ENCODE data around the gene AMH.

DNA sequence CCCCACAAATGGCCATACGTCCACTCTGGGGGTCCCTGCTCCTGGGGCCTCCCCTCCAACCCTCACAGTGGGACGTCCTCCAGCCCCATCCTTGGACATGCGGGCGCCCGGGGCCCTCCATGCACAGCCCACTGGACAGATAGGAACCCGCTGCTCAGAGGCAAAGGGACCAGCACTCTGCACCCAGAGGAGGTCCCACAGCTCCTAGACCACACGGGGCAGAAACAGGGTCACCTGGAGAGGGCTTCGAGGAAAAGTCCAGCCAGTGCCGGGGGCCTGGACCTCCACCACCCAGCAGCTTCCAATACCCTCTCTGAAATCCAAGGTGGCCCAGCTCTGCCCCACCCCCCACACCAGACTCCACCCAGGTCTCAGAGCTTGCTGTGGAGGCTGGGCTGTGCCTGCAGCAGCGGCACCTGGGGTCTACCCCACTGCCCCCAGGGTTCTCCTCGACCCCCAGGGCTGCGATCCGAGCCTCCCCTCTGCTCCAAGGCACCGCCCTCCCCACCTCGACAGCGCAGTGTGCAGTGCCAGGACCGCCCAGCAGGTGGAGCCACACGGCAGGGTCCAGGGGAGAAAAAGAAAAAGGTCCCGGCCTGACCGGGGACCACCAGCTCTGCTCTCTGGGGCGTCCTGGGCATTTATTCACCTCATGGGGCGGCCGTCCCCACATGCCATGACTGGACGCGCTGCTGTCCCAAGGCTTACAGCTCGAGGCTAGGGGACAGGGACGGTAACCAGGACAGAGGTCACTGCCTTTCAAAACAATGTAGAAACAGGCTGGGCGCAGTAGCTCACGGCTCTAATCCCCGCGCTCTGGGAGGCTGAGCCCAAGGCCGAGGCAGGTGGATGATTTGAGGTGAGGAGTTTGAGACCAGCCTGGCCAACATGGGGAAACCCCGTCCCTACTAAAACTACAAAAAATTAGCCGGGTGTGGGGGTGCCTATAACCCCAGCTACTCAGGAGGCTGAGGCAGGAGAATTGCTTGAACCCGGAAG, 10.7 kb downstream of the REXO1 start:
- RRBS, result no CpG with 5 or more reads among the region's 35 CpGs

DNA sequence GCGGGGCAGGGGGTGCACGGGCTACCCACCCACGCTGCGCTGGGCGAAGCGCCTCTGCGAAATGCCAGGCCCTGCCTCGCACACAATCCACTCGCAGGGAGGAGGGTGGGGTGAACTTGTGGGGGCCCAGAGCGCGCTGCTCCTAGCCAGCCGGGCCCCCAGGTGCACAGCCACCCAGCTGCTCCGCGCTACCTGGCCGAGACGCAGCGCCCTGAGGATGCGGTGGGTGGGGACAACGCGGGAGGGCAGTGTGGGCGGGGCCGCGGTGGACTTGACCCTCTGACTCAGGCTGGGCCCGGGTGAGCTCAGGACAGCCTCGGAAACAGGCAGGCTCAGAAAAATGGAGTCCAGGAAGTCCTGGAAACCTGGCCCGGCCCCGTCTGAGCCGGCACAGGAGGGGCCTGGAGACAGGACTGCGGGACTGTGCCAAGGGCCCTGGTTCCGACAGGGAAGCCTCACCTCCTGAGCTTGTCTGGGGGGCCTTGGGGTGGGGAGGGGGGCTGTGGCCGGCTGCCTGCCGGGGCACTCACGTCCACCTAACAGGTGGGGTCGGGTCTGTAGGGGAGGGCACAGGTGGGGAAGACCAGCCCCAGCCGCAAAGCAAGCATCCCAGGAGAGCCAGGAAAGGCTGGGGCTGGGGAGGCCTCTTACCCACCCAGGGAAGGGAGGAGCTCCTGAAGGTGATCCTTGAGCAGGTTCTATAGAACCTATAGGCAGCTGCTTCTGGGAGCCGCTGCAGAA, 6.0 kb downstream of the KLF16 start:
- RRBS, result 1% methylated on average over 3 of the region's 36 CpGs

DNA sequence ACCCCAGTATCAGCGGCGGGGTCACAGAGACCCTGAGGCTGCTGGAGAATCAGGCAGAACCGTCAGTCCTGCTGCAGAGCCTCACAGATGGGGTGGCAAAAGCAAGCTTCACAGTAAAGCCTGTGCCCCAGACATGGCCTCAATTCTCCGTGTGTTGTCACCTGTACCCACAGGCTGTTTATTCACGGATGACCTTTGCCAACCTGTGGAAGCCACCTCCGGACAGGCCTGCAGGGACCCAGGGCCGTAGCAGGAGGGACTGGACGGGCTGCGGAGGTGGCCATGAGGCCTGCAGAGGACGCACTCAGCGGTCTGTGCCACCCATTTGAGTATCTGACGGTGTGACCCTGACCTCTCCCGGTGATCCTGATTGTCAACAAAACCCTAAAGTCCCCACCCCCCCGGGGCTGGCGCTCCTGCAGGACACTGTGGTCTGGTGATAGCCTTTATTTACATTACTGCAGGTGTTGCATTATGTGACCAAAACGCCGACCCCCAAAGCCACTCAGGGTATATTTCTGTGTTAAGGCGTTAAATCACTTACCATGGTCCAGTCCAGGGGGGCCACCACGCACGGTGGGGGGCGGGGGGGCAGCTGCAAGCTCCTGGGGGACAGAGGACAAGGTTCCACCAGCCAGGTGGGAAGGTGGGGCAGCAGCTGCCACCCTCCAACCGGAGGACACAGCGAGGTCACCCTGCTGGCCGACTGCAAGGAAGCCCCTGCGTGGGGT, 7.9 kb upstream of the KLF16 start:
- RRBS, result no CpG with 5 or more reads among the region's 25 CpGs

DNA sequence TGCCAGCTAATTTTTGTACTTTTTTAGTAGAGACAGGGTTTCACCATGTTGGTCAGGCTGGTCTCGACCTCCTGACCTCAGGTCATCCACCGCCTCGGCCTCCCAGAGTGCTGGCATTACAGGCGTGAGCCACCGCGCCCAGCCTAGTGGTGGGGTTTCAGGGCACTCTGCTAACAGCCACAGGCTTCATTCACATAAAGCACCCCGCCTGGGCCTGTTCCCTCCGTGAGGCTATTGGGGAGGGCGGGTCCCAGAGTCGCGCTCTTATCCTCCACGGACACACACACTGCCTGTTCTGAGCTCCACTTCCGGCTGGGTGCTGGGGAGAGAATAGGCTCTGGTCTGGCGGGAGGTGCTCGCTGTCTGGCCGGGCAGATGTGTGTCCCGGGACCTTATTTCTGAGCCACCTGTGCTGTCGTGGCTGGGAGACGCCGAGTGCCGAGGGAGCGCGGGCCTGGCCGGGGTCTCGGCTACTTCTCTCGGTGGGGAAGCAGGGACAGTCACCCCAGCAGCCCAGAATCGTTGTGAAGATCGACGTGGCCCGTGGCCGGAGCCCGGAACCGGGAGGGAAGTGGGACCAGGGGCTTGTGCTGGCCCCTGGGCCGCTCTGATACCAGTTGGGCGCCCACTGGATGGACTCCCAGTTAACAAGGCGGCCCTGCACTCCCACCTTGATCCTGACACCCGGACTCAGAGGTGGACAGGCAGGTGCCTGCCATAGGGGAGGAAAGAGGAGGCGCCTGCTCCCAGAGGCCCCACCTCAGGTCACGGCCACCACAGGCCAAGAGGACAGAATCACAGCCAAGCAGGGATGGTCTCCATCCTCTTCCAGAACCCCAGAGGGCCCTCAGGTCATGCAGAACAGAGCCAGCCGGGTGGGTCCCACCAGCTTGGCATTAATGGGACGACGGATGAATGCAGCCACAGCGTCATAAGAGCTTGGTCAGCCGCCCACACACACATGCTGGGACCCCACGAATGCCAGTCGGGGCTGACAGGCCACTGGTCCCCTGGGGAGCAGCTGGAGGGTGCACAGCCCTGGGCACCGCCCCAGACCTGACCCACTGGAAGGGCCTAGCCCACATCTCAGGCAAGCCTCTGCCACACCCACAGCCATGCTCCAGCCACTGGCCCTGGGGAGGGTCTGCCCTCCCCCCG, 9.3 kb upstream of the KLF16 start:
- RRBS, result 99% methylated on average over 9 of the region's 48 CpGs

- RRBS, result 97% methylated on average over 11 of the region's 32 CpGs
These were observed 10.4 kb upstream of the KLF16 start for GRCh38 chr19:1873445-1874432.

DNA sequence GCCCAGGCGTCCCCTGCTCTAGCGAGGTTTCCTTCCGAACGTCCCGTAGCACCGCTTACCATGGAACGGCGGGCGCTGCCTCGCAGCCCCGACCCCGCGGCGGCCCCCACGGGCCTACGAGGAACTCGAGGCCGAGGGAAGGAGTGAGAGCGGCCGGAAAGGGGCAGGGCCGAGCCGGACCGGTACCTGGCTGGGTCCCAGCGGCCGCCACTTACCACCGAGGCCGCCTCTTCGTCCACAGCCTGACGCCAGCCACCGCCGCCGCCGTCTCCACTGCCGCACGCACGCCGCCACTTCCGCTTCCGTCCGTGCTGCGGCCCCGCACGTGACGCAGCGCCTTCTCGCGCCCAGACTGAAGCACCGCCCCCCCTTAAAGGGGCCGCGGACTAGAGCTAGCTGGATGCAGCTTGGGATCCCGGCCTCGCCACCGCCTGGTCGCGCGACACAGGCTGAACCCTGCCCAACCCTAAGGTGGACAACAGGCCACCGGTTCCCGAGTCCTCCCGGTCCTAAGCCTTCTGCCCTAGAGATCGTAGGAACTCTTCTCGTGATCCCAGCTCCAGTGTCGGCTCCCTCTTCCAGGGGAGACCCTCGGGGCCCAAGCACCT, 9.3 kb downstream of the ABHD17A start:
- RRBS, result 9% methylated on average over 7 of the region's 63 CpGs

GRCh38 chr19:1881797-1883051, 3.1 kb downstream of the ABHD17A start:
- RRBS, result 98% methylated on average over 10 of the region's 49 CpGs

GRCh38 chr19:1887231-1887717, 2.0 kb upstream of the ABHD17A start:
- RRBS, result no CpG with 5 or more reads among the region's 5 CpGs

GRCh38 chr19:1943131-1943463, 2.1 kb downstream of the CSNK1G2 start:
- RRBS, result no CpG with 5 or more reads among the region's 10 CpGs

- RRBS, result no CpG with 5 or more reads among the region's 3 CpGs
These were observed 6.2 kb upstream of the BTBD2 start for GRCh38 chr19:2021678-2022101.

DNA sequence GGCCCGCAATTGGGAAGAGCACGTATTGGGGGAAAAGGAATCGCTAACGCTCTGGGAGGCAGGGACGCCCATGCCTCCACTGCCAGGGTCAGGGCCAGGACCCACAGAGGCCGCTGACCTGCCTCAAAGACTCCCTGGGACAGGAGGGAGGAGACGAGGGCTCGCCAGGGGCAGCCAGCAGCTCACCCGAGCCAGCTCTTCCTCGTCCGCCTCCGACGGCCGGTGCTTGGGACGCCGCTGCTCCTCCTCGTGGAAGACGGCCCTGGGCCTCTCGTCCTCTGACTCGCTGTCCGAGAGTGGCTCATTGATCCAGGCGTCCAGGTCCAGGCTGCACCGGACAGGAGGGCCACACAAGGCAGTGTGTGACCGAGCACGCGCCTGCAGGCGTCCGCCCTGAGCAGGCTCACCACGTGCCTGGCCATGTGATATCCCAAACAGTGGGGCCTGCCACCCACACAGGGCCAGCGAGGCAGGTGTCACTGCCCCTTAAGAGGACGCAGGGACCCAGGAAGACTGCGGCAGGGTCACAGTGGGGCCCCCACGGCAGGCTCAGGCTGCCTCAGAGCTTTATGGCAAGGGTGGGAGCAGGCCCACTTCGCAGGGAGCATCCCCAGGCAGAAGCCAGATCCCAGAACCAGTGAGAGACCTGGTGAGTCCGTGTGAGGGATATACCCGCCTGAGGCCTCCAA, 19.8 kb downstream of the IZUMO4 start:
- RRBS, result 92% methylated on average over 4 of the region's 36 CpGs

GRCh38 chr19:2120795-2121405, 24.2 kb downstream of the IZUMO4 start:
- RRBS, result 96% methylated on average over 6 of the region's 32 CpGs

DNA sequence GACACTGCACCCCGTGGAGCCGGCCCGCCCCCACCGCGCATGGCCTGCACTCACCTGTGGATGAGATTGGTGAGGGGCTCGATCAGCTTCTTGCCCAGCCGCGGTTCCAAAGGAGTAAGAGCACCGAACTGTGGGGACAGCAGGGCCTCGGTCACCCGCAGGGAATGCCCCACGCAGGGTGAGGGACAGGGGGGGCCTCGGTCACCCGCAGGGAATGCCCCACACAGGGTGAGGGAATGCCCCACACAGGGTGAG, 22.4 kb downstream of the AP3D1 start:
- RRBS, result no CpG with 5 or more reads among the region's 14 CpGs

DNA sequence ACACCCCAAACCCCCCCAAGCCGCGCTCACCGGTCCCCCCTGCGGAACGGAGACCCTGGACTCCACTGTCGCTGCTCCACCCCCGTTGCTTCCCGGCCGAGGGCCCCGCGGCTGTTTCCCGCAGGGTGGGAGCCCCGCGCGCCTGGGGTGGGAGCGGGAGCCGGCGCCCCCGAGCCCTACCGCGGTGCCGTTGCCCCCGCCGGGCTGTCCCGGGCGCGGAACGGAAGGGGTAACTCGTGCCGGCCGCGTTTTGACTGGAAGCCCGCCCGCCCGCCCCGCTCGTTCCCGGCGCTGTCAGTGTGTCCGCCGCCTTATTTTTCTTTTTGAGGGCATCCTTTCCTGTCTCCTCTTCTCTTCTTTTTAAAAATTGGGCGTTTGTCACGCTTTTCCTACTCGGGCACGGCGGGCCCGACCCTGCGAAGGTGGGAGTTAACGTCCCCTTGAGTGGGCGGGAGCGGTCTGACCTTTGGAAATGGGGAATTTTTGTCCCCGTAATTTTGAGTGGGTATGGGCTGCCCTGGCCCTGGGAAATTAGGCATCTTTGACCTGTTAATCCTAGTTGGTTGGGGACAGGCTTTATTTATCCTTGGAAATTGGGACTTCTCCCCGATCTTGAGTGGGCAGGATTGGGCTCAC, 711 bp downstream of the DOT1L start:
- RRBS, result under 1% methylated on average over 30 of the region's 53 CpGs

GRCh38 chr19:2189423-2190048, 25.8 kb downstream of the DOT1L start:
- RRBS, result no CpG with 5 or more reads among the region's 26 CpGs

- RRBS, result no CpG with 5 or more reads among the region's 11 CpGs
These were observed 5.2 kb downstream of the PLEKHJ1 start for GRCh38 chr19:2230852-2231443.

DNA sequence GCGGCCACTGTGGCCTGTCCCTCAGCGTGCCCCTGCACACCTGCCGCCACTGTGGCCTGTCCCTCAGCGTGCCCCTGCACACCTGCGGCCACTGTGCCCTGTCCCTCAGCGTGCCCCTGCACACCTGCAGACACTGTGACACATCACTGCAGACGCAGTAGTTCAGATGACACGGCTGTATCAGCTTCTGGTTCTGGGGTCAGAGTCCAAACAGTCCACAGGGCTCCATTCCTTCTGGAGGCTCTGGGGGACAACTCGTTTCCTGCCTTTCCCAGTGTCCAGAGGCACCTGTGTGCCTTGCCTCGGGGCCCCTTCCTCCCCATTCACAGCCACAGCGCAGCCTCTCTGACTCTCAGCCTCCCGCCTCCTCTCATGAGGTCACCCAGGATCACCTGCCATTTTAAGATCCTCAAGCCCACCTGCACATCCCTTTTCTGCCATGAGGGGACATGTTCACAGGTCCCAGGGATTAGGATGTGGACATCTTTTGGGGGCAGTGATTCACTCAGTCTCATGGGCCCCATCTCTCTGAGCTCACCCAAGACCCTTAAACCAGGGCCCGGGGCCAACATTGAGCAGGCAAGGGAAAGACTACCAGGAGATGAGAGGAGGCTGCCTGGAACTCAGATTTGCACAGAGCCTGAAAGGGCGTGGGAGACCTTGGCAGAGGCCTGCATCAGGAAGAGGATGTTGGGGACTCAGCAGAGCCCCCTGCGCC, 5.6 kb downstream of the SF3A2 start:
- RRBS, result no CpG with 5 or more reads among the region's 15 CpGs

DNA sequence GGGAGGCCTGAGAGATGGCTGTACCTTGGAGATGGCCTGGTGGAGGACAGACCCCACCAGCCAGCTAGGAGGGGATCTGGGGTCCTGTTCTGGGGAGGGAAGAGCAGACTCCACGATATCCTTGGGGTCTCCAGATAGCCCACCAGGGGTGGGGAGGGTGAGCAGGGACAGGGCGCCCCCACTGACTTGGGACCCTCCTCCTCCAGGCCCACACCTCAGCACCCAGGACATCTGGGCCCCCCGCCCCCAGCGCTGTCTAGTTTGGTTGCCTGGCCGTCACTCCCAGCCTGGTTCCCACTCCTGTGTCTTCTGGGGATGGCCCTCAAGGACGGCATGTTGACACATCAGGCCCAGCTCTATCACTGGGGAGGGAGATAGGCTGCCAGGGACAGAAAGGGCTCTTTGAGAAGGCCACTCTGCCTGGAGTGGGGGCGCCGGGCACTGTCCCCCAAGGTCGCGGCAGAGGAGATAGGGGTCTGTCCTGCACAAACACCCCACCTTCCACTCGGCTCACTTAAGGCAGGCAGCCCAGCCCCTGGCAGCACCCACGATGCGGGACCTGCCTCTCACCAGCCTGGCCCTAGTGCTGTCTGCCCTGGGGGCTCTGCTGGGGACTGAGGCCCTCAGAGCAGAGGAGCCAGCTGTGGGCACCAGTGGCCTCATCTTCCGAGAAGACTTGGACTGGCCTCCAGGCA, at the start of gene AMH:
Gene AMH, plus strand, starts transcription at position 541 of the 695 bp plus-strand sequence.
- RRBS, result no CpG with 5 or more reads among the region's 14 CpGs

- RRBS, result no CpG with 5 or more reads among the region's 36 CpGs
These were observed 12.7 kb upstream of the JSRP1 start for GRCh38 chr19:2268846-2269391.

- RRBS, result 20% methylated on average over 2 of the region's 29 CpGs
These were observed 12.3 kb downstream of the LINGO3 start for GRCh38 chr19:2295422-2296277.